Left common carotid artery plus branches (tissue), 1 donor: Measurements from ENCODE around the gene MICOS13.

DNA sequence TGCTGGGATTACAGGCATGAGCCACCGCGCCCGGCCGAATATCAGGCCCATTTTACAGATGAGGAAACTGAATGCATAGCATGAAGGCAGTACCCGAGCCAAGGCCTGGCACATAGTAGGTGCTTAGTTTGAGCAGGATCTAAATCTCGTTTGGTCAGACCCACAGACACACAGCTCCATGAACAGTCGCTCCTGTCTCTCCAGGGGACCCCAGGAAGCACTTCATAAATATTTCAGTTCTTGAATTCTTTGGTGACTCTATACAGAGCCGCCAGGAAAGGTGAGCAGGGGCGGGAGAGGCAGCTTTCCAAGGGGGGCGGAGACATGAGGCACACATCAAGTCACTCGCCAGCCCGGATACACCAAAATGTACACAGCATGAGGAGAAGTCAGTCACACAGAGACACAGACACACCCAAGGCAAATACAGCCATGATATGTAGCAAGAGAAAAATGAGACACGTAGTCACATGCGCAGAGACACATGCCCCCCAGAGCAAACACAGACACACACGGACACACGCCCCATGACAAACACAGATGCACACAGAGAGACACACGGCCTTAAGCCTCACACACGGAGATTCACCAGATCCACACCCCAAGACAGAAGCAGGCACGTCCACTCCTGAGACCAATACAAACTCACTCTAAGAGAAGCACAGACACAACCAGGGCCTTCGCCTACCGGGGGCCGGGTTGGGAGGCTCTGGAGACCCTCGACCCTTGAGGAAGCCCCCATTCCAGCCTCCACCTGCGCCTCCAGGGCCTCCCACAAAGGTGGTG is 44.9 kb downstream of the SAFB2 start:
- PRO-cap: no peak

- PRO-cap: no peak
Observed at GRCh38 chr19:5584664-5584863, 38.0 kb downstream of the SAFB2 start.

DNA sequence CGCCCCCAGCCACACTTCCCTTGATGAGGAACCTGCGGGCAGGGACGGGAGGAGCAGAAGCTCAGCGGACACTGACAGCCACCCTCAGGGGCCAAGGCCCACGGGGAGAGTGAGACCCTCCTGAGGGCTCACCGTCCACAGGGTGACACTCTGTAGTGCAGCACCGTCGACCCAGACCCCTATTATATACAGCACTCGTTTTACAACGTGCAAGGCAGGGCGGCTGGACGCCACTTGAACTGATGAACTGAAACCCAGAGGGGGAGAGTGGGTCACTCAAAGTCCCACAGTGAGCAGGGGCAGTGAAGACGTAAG is 627 bp downstream of the MICOS13 start:
- PRO-cap: no peak

GRCh38 chr19:5680047-5680727 is at the start of gene MICOS13:
Gene MICOS13 (minus strand): TSS chr19:5680516.
- PRO-cap: unidirectional peak, minus-strand start at chr19:5680483

DNA sequence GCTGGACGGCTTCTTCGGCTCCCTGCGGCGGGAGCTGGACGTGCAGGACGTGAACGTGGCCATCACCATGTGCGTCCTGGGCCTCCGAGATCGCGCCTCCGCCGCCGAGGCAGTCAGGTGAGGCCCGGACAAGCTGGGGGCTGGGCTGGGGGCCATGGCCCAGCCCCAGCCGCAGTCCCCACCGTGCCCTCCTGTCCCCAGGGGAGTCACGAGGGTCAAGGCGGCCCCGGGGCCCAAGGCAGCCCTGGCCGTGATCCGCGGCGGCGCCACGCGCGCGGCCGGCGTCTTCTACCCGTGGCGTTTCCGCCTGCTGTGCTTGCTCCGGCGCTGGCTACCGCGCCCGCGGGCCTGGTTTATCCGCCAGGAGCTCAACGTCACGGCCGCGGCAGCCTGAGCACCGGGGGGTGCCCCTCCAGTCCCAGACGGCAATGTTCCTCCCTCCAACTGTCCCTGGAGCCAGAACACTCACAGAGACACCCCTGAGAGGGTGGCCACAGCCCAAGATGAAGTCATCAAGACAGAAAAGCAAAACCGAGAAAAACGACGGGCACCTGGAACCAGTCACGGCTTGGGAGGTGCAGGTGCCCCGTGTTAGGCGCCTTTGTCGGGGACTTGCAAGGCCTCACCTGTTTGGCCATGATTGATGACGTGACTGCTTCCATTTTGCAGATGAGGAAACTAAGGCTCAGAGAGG is 2.4 kb upstream of the RPL36 start:
- PRO-cap: no peak

- PRO-cap: no peak
Observed at GRCh38 chr19:5691195-5691970, 1.3 kb downstream of the RPL36 start.

- PRO-cap: no peak
Observed at GRCh38 chr19:5696255-5697057, 6.4 kb downstream of the RPL36 start.

GRCh38 chr19:5697058-5697813 is 7.1 kb downstream of the RPL36 start:
- PRO-cap: no peak

DNA sequence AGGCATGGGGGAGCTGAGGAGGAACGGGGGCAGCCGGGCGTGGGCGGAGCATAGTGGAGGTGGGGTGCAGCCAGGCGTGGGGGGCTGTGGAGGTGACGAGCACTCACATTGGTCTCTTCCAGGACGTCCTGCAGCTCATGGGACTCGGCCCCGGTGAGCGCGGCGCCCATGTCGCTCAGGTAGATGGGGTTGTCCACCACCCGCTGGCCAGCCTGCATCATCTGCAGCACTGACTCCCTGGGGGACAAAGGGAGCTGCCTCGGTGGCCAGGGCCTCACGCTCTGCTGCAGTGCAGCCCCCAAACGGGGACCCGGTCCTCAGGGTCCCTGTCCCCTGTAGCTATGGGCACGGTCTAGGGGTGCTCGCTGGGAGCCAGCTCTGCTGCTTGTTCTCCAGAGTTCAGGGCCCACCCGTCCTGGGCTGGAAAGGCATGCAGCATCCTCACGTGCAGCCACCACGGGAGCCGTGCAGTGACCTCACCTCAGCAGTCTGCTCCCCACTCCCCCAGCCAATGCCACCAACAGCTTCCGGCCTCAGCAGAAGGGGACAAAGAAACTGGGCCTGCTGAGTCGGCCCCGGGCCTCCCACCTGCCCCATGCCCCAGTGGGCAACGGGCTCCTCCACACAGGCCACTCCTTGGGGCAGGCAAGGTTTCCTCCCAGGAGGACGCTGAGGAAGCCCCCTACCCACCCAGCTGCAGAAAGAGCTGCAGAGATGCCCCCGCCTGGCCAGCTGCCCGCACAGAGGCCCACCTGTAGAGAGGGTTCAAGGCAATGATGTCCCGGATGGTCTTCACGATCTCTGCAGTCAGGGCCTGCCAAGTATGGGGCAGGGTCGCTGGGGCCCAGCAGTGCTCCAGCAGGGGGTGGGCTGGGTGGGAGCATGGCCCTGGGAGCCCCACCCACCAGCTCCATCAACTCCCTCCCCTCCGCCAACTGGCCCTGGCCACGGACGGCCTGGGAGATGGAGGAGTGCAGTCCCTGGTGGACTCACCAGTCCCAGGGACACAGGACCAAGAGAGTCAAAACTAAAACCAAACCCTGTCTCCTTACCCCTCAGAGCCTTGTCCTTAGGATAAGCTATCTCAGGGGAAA is 12.0 kb downstream of the LONP1 start:
- PRO-cap: no peak

DNA sequence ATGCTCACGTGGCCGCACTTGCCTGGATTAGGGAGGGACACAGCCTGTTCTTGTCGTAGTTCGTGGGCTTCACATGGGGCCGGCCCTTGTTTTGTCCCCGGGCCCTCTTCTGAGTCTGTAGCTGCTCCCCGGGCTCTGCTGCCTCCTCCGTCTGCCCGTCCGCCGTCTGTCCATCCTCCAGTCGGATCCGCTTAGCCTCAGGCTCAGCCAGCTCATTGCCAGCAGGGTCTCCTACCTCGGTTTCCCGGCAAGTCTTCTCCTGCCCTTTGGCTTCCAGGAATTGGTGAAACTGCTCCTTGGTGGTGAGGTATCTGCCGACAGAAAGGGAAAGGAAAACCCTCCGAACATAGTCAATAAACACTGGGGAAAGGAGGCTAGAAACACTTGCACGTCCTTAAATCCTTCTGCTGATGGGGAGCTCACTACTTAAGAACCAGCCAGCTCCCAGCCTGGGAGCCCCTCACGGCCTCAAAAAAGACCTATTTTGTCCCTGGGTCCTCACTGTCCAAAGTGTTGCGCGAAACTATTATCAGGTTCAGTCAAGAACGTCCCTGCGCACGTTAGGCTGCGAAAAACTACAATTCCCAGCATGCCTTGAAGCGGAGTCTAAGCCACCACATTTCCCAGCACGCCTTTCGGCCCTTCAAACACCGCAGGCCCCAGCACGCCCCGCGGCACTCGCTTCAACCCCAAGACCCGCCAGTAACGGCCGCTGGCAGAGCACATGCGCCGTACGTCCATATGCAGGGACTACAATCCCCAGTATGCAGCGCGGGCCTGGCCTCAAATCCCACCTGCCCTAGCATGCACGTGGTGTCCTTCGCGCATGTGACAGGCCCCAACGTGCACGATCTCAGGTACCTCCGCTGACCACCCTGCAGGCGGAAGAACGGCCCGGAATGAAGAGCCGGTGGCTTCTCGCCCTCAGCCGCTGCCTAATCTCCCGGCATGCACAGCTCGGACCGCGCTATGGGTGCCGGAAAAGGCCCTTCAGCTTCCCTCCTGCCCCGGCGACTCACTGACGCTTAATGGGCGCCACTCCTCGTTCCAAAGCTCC is 610 bp downstream of the DUS3L start:
- PRO-cap: no peak

DNA sequence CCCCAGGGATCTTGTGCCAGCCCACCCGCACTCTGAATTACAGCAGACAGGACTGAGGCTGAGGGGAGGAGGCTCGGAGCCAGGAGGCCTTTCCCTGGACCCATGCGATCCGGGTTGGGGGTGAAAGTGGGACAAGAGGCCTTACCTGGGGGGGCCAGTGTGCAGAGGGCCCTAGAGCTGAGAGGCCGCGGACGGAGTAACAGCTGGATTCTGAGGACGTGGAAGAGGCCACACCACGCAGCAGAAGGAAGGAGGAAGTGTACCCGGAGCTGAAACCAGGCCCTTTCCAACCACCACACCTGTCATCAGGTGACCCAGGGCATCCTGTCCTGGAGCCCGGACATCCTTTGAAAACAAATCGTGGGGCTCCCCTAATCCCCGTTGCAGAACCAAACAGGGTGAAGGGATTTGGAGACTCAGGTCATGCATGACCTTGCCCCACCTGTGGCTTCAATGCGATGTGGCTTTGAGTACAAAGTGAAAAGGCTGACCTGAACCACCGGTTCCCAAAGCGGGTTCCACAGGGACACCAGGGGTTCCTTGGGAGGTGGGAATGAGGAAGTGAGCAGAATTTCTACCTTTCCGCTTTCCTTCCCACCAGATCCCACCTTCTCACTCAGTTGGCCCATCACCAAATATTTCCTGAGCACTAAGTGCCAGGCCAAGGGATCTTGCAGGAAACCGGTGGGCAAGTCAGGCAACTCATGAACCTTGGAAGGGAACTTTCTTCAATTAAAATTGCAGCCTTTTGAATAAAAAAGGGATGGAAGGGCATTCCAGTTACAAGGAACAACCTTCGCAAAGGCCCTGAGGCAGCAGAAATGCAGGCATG is 754 bp downstream of the FUT6 start:
- PRO-cap: no peak

DNA sequence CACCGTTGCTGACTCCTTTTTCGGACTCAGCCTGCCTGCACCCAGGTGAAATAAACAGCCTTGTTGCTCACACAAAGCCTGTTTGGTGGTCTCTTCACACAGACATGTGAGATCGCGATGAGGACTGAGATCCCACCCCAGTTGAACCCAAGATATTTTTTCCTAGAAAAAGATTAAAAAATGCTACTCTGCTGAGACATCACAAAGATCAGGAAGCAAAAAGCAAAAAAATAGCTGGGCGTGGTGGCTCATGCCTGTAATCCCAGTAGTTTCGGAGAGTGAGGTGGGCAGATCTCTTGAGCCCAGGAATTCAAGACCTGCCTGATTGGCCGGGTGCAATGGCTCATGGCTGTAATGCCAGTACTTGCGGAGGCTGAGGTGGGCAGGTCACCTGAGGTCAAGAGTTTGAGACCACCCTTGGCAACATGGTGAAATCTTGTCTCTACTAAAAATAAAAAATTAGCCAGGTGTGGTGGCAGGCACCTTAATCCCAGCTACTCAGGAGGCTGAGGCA is 10.7 kb upstream of the FUT6 start:
- PRO-cap: no peak

- PRO-cap: no peak
Observed at GRCh38 chr19:5947156-5947803, 30.7 kb downstream of the RANBP3 start.

- PRO-cap: no peak
Observed at GRCh38 chr19:5949681-5950506, 28.0 kb downstream of the RANBP3 start.

DNA sequence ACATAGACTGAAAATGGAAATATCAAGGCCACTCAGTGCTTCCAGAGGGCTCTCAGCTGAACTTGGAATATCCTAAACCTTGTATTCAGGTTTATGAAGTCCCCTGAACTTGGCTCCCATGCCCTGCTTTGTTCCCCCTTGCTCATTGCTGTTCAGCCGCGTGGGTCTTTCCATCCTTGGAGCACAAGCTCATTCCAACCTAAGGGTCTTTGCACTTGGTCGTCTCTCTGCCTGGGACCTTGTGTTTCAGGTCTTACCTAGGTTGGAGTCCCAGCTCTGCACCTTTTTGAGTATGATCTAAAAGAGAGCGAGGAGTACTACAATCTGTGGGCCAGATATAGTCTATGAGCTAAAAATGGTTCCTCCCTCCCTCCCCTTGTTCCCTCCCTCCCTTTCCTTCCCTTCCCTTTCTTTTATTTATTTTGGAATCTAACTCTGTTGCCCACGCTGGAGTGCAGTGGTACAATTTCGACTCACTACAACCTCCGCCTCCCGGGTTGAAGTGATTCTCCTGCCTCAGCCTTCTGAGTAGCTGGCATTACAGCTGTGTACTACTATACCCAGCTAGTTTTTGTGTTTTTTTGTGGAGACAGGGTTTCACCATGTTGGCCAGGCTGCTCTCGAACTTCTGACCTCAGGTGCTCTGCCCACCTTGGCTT is 1.7 kb upstream of the RANBP3 start:
- PRO-cap: no peak

DNA sequence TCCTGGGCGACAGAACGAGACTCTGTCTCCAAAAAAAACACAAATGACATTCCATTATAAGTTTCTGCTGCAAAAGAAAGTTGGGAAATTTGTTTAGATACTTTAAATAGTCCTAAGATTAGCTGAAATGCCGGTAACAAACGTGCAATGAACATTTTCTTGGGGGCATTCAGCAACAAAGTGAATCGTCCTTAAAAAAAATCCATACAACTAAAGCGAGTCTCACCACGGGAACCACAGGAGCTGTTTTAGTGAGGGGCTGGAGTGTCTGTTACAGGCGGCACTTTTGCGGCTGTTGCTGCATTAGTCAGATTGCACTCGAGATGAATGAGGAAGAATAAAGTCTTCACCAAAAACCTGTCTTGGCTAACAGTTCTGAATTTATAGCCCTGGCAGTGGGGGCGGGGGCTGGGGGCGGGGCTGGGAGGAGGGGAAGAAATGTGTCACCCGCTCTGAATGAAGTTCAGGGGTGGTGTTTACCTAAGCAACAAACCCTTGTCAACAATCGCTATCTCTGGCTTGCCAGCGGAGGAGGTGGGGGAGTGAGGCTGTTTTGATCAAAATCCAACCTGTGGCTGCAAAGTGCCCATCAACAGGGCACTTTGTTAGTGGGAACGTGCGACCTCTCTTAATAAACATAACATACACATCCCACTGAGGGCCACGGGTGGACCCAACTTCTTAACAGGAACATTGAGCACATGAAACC is 44.6 kb downstream of the RFX2 start:
- PRO-cap: no peak

DNA sequence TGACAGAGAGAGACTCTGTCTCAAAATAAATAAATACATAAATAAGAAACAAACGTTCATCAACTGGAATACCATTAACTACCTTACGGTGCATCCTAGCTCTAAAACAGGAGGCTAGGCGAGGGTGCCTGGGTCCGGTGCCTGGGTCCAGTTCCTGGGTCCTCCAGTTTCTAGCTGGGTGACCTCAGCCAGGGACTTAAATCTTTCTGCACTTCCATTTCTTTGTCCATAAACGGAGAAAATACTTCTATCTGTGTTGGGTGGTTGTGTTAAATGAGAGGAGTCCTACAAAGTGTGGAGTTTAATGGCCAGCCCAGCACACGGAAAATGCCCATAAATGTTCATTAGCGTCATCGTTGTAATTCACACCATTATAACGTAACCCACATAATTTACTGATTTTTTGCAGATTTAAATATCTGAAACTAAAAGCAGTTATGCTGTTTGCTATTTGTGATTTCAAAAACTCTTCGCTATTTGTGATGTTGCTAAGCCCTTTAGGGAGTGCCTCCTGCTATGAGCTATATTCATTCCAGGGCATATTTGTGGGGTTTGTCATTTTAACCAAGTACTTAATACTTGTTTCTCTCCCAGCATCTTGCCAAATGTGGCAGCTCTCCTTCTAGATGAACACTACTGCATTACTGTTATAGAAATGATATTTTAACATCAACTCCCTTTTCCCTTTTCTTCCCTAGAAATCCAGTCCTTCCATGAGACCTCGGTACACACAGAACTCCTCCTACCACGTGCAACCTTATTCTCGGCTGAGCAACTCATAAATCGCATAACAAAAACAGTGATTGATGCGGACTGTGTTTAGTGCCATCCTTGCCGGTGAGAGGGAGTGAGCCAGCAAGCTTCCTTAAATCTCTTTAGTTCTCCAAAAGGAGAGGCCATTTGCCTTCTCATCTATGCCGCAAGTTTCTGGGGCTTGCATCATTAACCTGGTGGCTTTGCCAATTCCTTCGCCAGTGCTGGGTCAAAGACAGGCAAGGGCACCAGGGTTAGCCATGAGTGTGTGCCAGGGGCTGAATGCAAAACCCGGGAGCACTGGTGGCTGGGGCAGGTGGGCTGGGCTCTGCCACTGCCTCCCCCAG is 33.6 kb downstream of the RFX2 start:
- PRO-cap: no peak

DNA sequence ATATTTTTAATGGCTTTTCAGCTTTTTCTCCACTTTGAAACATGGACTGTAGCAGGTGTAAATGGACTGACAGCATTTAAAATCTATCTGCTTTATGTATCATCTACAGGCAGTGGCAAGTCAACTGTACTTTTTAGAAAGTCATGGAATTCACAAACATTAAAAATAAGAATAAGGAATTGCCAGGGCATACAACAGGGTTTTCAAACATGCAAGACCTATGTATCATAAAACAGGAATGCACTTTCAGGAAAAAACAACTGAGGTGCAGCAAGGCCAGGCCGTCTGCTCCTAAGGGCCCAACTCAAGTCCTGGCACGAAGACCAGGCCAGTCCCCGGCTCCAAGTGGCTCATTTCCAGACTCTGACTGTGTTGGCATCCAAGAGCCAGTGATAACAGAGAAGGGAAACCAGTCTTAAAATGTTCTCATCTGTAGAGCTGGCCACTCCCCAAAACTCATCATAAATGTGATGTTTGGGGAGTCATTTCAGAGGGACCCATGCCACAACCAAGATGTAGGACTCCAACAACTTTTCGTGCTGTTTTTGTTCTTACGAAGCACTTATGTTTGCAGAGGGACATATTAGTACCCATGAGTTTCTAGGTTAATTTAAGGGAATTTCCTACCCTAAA is 7.0 kb downstream of the RFX2 start:
- PRO-cap: no peak

- PRO-cap: unidirectional peak, minus-strand start at chr19:6199524
Observed at GRCh38 chr19:6199218-6199998, 63.9 kb downstream of the ACSBG2 start.

- PRO-cap: no peak
Observed at GRCh38 chr19:6210392-6211351, 69.1 kb downstream of the MLLT1 start.